ENCODE measurements around a stretch of chr18.

GRCh38 chr18:23330448-23330794 is 107.3 kb downstream of the TMEM241 start:
- RRBS, result 100% methylated on average over 1 of the region's 8 CpGs

- RRBS, result no CpG with 5 or more reads among the region's 1 CpG
These were observed 20.7 kb upstream of the RMC1 start for GRCh38 chr18:23482487-23483203.

- RRBS, result no CpG with 5 or more reads among the region's 13 CpGs
These were observed 7.6 kb upstream of the RMC1 start for GRCh38 chr18:23495611-23496308.

DNA sequence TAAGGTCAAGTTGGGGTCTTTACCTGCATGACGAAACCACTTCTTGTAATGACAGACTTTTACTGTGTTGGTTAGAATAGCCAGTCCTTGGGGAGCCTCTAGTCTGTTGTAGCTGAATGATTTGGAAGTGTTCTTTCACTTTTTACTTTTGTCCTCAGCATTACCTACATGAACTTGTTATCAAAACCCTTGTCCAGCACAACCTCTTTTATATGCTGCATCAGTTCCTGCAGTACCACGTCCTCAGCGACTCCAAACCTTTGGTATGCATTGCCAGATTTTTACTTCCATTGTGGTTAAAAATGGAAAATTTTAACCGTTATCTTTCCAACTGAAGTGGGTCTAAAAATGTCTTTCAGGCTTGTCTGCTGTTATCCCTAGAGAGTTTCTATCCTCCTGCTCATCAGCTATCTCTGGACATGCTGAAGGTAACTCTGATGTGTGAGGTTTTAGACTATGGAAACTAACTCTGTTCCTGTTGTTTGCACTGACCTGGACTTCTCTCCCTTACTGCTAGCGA is 26.6 kb downstream of the RMC1 start:
- RRBS, result no CpG with 5 or more reads among the region's 5 CpGs

DNA sequence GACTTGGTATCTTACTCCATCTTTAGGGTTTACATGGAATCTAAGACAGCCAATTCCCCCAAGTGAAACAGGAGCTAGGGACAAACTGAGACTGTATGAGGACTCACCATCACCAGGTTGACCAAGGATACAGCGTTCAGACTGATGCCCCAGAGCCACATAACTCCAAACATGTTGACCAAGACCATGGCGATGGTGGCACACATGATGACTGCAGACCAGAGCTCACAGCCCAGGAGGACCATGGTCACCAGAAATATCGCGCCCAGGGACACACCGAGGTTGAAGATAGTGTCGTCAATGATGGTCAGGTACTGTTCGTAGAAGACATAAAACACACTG is 32.0 kb downstream of the RMC1 start:
- RRBS, result no CpG with 5 or more reads among the region's 7 CpGs

DNA sequence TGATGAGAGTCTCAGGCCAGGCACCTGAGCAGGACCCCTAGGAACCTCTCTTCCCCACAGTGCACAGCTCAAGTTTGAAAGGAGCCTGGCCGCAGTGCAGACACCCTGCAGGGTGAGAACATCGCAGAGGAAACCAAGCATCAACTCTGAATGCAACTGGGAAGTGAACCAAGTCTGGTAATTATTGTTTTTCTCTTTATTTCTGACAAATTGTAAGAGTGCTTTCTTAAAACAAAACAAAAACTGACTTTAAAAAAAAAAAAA is 15.4 kb downstream of the NPC1 start:
- RRBS, result no CpG with 5 or more reads among the region's 2 CpGs

DNA sequence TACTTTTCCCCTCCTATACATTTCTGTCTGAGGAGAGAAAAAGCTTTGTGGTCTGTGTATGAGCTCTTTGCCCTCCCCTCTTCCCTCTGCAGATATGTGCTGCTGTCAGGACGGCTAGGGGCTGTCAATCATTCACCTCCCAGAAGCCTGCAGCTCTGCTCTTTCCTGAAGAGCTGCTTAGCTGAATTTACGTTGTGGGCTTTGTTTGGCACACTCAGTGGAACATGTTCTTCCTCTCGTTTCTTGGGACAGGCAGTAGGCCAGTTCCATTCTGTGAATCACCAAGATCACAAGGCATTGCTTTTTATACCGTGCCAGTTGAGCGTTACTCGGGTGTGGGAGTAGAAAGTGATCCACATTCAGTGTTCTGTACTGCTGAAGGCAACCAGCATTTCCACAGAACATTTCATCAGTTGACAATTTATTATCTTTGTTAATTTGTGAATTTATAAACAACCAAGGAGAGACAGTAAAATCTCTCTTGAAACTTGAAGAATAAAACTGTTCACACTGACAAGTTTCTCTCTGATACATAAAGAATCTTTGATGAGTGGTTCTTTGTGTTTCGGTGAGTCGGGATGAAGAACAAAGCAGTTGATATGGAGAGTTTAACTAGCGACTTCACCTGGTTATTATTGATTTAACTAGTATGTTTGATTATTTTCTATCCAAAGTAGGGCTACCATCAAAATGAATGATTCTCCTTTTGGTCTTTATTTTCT is 136.9 kb downstream of the LAMA3 start:
- RRBS, result no CpG with 5 or more reads among the region's 9 CpGs

DNA sequence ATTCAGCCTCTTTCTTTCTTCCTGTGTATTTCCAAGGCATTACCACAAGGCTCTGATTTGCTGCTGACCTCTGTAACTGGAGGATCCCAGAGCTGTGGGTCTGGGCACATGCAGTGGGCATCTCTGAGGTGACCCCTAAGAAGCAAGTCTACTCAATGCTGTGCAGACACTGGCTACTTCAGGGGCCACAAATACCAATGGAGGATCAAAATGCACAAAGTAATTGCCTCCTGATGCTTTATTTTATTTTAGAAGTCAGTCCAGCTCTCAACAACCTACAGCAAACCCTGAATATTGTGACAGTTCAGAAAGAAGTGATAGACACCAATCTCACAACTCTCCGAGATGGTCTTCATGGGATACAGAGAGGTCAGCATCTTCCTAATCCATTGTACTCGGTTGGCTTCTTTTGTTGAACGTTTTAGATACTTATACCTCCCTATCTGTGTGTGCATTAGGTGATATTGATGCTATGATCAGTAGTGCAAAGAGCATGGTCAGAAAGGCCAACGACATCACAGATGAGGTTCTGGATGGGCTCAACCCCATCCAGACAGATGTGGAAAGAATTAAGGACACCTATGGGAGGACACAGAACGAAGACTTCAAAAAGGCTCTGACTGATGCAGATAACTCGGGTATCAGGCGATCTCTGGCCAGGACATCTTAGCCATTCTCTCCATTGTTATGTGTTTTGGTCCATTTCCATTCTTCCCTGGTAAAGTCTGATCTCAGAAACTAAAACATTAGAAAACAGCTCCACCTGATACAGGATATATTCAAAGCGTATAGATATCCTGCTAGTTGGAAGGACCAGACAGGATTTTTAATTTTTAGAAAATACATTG is 107.0 kb upstream of the TTC39C start:
- RRBS, result no CpG with 5 or more reads among the region's 8 CpGs

DNA sequence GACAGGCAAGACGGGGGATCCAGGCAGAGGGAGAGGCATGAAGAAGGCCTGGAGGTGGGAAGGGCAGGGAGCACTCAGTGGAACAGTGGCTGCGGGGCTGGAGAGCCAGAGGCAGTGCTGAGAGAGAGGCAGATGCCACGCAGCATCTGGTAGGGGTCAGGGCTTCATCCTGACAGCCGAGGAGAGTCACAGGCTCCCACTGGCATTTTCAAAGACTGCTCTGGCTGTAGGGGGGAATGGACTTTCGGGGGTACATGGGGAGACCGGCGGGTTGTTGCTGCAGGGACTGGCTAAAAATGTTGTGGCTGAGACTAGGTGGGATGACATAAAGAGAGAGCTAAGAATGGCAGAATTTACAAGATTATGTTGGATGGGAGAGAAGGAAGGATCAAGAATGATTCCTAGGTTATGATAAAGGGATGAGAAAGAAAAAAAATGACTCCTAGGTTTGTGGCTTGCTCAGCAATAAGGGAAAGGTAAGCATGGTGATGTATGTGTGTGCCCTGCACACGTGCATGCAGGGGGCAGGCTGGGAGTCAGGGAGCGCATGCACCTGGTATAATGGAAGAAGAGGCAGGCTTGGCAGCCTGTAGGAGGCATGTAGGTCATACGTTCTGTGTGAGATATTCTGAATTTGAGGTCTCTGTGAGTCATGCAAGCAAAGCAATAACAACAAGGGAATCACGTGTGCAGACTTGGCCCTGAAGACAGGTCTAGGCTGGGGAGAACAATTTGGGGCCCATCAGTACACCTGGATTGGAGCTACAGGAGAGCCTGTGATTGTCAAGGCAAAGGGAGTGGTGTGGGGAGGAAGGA is 94.7 kb upstream of the TTC39C start:
- RRBS, result no CpG with 5 or more reads among the region's 11 CpGs

- RRBS, result no CpG with 5 or more reads among the region's 5 CpGs
These were observed 15.8 kb upstream of the TTC39C start for GRCh38 chr18:23998765-23999241.

DNA sequence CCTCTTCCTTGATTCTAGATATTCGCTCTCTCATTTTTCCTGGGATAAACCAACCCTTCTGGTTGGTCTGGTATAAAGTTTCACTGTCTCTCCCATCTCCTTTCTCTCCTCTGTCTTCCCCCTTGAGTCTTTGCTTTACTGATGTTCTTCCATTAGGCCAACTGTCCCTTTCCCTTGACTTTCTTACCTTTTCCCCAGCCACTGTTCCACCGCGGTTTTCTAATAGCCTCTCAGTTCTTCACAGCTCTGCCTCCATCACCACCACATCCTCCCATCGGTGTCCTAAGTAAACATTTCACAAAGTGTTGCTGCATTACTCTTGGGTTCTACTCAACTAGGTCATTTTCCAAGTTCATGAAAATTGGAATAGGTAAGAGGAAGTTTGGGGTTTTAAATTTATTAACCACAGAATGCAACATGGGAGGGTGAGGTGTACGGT is 13.2 kb upstream of the TTC39C start:
- RRBS, result no CpG with 5 or more reads among the region's 5 CpGs

- RRBS, result no CpG with 5 or more reads among the region's 18 CpGs
These were observed 26.0 kb upstream of the CABYR start for GRCh38 chr18:24112564-24113541.

- RRBS, result no CpG with 5 or more reads among the region's 4 CpGs
These were observed 71.3 kb downstream of the OSBPL1A start for GRCh38 chr18:24326203-24326757.

DNA sequence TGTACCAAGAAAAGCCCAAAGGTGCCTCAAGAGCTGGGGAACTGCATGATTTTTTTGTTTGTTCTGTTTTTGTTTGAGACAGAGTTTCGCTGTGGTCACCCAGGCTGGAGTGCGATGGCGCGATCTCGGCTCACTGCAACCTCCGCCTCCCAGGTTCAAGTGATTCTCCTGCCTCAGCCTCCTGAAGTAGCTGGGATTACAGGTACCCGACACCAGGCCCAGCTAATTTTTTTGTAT is 37.8 kb downstream of the OSBPL1A start:
- RRBS, result no CpG with 5 or more reads among the region's 7 CpGs

- RRBS, result no CpG with 5 or more reads among the region's 2 CpGs
These were observed 34.9 kb downstream of the OSBPL1A start for GRCh38 chr18:24362623-24363220.

DNA sequence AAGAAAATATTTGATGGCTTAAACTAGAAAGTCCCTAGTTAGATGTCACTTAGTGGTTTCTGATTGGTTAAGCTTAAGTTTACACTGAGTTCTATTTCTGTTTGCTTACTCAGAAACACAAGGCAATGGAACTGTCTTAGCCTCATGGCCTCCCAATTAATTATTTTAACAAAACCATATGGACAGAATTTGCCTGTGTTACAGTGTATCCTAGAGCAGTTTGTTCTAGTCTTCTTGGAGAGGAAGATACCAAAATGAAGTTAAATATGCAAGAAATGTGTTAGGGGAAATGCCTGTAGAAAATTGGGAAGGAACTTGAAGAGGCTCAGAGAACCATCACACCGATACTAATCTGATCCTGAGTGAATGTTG is 4.6 kb upstream of the IMPACT start:
- RRBS, result no CpG with 5 or more reads among the region's 1 CpG

GRCh38 chr18:24632429-24632700 is 171.9 kb downstream of the HRH4 start:
- RRBS, result no CpG with 5 or more reads among the region's 2 CpGs

DNA sequence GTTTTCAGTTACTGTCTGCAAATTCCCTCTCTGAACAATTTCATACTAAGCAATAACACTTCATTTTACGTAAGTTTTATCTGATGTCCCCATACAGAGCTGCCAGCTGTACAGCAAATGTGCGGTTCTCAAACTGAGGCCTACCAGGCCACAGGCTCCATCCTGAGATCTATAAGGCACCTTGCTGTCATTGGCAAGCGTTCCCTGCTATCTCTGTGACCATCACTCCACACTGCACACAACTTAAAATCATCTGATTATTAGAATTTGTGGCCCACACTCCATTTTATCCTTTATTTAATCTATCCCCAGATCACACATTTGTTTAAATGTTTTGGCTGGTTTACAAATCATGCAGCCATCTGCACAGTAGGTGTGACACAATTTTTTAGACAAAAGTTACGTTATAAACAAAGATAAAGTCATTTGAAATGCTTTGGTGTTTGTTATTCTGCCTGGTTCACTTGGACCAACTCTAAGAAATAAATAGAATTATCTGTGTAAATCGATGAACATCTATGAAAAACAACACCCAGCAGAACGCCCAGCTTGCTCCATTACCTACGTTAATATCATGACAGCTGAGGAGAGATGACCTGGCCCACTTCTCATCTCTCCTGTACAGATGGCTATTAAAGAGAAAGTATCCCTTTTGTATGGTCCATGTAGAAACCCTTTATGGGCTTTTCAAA is 162.4 kb downstream of the ZNF521 start:
- RRBS, result no CpG with 5 or more reads among the region's 7 CpGs

- RRBS, result no CpG with 5 or more reads among the region's 11 CpGs
These were observed 67.0 kb downstream of the ZNF521 start for GRCh38 chr18:25284778-25285570.

DNA sequence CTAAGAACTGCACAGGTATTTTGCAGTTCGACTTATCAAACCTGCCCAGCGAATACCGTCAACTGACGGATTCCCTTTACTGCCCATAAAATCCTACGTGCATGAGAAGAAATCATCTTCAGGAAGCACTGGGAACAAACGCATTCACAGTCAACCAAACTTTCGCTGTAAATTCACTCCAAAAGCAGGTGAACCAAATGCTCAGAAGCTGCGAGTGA is 3.3 kb downstream of the ZNF521 start:
- RRBS, result no CpG with 5 or more reads among the region's 8 CpGs

Measured in retinal pigment epithelial cell (primary cell).